Helper T cell (primary cell): ENCODE measurements around the genes BRS3, RBMX, CXorf66 and SPANXN3.

- PRO-cap, 2 experiments = peak in 2 of 2 experiments; most common plus-strand start chrX:136146762 (in 2); most common minus-strand start chrX:136147333 (in 2)
Observed at GRCh38 chrX:136146617-136147454, 50.0 kb upstream of the FHL1 start.

- PRO-cap, 2 experiments = no peak in any of the 2 experiments
Observed at GRCh38 chrX:136185241-136186075, 11.4 kb upstream of the FHL1 start.

GRCh38 chrX:136209125-136209931, 12.5 kb downstream of the FHL1 start:
- PRO-cap, 2 experiments = no peak in any of the 2 experiments

DNA sequence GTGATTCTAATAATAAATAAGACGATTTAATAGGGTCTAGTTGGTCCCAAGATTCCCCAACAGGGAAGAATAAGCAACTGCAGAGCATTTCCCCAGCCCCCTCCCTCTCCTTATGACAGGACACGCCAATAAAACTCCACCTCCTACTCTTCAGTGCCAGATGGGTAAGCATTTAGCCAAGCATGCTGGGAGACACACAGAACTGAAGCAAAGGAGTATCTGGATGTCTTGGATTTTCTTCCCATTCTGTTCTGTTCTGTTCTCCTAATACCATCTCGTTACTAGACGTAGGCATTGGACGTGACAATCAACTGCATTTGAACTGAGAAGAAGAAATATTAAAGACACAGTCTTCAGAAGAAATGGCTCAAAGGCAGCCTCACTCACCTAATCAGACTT, at the start of gene BRS3:
Gene BRS3 (plus strand): TSS at position 195 of the 399 bp plus-strand sequence.
- PRO-cap, 2 experiments = no peak in any of the 2 experiments

DNA sequence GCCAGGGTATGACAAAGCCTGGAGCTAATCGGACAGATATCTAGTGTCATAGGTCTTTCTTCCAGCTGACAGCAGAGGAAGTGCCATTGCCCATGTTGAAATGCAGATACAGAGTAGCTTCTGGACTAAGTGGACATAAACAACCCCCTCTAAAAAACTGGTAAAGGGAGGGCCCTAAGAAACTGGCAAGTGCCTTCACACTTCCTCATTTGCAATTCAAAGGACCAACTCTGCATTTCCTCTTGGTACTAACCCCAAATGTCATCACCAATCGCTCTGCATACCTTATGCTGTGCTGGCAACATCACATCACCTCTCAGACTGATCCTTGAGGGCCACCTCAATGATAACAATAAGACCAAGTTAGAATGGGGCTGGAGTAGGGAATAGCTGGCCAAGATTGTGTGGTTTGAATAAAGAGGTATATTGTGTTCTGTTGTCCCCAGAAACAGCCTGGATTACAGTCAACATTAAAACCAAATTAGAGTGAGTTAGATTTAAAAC, 20.7 kb downstream of the ARHGEF6 start:
- PRO-cap, 2 experiments = peak in 1 of 2 experiments; most common plus-strand start position 281 of the sequence (in 1)

DNA sequence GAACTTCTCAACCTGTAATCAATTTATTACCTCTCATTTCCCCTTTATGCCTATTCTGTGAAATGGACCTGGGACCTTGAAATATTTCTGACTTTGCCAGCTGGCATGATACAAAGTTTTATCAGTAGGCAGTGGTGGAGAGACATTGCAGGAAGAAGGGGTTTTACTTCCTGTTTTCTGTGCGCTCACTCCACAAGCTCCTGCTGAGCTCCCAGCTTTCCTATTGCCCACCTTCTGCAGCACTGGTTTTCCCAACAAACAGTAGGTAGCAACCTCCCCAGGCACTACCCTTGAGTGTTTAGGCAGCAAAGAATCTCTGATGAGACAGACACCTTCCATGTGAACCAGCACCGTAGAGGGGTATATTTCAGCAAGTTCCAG, 3.6 kb upstream of the ARHGEF6 start:
- PRO-cap, 2 experiments = no peak in any of the 2 experiments

DNA sequence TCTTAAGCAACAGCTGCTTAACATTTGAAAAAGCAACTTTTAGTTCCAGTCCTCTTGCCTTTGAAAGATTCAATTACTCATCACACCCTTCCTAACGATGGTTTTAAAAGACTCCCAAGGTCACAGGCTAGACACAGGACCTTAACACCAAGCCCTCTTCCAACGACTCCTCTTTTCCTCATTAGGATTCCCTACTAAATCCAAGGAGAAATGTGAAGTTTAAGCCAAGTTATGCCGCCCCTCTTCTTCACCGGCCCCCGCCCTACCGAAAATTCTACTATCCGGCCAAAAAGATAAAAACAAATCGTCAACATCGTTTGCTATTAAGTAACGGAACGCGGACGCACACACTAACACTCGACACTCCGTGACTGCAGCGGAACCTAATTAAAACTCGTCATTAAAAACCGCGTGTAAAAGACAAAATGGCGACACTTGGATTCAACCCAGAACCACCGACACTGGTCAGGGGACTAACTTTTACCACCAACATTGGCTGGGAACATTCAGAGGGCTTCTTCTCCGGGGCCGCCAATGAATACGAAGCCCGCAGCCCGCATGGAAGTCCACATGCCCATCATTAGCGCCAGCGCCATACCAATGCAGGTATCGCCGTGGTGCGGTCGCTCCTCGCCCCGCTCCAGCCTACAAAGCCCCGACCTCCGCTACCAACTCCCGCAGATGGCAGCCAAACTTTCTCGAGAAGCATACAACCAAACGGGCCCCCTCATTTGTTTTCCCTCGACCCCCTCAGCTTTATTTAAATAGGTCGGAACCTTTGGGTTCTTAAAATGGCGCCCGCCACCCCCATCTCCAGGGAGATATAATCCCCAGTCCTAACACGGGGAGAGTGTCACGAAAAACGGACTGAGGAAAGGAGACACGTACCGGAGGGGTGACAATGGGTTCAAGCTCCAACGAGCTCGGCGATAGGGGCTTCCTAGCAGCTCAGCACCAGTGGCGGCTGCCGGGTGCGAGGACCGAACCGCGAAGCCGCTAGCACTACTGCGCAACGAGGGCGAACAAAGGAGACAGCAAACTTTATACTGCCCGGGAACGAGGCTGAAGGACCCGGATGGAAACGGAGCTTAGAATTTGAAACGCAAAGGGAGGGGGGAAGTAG, at the start of gene RBMX:
Gene RBMX (minus strand): TSS at position 1,017 of the 1,123 bp plus-strand sequence.
- PRO-cap, 2 experiments = peak in 2 of 2 experiments; most common plus-strand start position 423 of the sequence (in 1); most common minus-strand start position 375 of the sequence (in 2)

GRCh38 chrX:139200718-139201249, 329.8 kb upstream of the F9 start:
- PRO-cap, 2 experiments = no peak in any of the 2 experiments

DNA sequence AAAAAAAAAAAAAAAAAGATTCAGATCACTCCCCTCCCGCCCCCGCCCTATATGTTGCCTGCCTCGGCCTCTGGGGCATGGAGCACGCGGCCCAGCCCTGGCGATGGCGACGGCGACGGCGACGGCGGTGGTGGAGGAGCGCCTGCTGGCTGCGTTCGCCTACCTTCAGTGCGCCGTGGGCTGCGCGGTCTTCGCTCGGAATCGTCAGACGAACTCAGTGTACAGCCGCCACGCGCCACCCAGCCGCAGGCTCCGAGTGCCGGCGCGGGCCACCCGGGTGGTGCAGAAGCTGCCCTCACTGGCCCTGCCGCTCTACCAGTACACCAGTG, 83.8 kb upstream of the F9 start:
- PRO-cap, 2 experiments = no peak in any of the 2 experiments

DNA sequence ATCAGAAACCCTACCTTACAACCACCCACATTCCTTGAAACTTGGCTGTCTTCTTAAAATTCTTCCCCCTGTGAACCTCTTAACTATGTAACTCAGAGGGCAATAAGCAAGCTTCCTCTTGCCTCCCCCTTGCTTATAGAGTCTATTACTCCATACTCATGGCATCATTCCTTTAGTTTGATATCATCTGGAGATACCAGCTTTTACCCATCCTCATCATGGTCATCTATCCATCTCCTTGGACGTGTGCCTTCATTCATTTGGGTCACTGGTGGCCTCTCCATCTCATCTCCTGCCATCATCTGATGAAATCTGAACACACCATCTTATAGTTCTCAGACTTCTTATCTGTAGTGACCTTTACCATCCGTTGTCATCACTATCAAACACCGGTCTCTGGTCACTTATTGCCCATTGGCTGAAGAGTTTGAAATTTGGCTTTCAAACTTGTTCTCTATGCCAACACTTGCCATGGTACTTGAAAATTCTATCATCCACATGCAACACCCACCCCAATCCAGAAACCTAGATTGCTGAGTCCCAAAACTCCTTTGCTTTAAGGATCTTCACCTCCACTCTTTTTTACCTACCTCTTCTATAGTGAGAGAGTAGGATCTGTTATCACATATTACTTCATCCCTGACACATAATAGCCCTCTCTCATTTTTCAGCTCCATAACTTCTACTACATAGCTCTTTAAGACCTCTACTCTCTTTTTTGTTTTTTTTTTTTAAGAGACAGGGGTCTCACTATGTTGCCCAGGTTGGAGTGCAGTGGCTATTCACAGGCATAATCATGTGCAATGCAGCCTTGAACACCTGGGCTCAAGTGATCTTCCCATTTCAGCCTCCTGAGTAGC, 84.9 kb downstream of the ATP11C start:
- PRO-cap, 2 experiments = no peak in any of the 2 experiments

GRCh38 chrX:139848847-139850272, 83.5 kb downstream of the ATP11C start:
- PRO-cap, 2 experiments = no peak in any of the 2 experiments

- PRO-cap, 2 experiments = peak in 2 of 2 experiments; most common plus-strand start chrX:139932361 (in 1); most common minus-strand start chrX:139932352 (in 2)
Observed at GRCh38 chrX:139931875-139932932, 649 bp downstream of the ATP11C start.

GRCh38 chrX:139965247-139965657, at the start of gene CXorf66:
TSS of gene CXorf66 (minus strand) at chrX:139965521.
- PRO-cap, 2 experiments = no peak in any of the 2 experiments

- PRO-cap, 2 experiments = no peak in any of the 2 experiments
Observed at GRCh38 chrX:140505161-140506220, 622 bp upstream of the SOX3 start.

- PRO-cap, 2 experiments = no peak in any of the 2 experiments
Observed at GRCh38 chrX:141846100-141846431, 8.0 kb downstream of the MAGEC3 start.

DNA sequence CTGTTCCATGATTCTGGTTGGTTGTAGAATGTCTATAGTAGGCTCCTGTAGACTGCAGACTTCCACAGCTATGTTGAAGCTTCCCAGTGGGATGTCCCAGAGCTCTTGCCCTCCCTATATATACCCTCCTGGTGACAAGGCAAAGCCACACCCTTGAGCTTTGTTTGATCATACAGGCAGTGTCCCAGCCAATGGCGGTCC, at the start of gene SPANXN3:
Gene SPANXN3 (minus strand): TSS at position 93 of the 201 bp plus-strand sequence.
- PRO-cap, 2 experiments = no peak in any of the 2 experiments

- PRO-cap, 2 experiments = no peak in any of the 2 experiments
Observed at GRCh38 chrX:147174586-147174896, 360.0 kb upstream of the CXorf51A start.

DNA sequence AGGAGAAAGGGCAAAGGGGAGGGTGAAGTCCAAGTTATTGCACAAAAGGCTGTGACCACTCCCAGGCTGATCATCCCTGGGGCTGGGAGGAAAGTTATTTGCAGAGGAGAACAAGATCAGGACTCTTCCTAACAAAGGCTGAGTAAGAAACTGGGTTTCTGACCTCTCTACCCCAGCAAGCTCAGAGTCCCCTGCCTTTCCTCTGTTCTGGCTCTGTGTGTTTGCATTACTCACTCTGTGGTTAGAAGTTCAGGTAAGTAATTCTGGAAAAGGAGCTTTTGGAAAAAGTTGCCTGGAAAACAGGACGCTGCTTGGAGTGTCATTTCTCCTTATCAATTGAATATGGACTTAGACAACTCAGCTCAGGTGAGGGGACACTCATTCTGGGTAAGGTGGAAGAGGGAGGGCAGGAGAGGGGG, 366.5 kb upstream of the CXorf51A start:
- PRO-cap, 2 experiments = no peak in any of the 2 experiments

DNA sequence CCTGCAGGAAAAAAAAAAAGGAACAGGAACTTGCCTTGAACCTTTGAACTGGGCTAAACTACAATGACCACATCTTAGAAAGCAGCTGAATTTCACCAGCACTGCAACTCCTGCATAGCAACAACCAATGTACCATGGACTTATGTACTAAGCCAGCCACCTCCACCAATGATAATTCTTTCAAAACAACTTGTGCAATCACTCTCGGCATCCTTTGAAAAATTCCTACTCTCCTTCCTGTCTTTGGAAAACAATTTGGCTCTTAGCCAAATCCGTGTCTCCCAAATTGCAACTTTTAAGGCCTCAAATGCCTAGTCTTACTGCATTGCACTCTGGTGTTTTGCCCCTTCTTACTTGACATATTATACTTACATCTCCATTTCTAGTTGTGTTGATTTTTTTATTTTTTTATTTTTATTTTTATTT, 26.7 kb upstream of the FMR1 start:
- PRO-cap, 2 experiments = no peak in any of the 2 experiments

DNA sequence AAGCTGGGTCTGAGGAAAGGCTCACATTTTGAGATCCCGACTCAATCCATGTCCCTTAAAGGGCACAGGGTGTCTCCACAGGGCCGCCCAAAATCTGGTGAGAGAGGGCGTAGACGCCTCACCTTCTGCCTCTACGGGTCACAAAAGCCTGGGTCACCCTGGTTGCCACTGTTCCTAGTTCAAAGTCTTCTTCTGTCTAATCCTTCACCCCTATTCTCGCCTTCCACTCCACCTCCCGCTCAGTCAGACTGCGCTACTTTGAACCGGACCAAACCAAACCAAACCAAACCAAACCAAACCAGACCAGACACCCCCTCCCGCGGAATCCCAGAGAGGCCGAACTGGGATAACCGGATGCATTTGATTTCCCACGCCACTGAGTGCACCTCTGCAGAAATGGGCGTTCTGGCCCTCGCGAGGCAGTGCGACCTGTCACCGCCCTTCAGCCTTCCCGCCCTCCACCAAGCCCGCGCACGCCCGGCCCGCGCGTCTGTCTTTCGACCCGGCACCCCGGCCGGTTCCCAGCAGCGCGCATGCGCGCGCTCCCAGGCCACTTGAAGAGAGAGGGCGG, 378 bp upstream of the FMR1 start:
- PRO-cap, 2 experiments = peak in 2 of 2 experiments; most common minus-strand start position 198 of the sequence (in 2)